Left lung (tissue), 1 donor: ENCODE measurements around a stretch of chr1.

GRCh38 chr1:212979204-212979846 is 29.0 kb downstream of the VASH2 start:
- PRO-cap = no peak

DNA sequence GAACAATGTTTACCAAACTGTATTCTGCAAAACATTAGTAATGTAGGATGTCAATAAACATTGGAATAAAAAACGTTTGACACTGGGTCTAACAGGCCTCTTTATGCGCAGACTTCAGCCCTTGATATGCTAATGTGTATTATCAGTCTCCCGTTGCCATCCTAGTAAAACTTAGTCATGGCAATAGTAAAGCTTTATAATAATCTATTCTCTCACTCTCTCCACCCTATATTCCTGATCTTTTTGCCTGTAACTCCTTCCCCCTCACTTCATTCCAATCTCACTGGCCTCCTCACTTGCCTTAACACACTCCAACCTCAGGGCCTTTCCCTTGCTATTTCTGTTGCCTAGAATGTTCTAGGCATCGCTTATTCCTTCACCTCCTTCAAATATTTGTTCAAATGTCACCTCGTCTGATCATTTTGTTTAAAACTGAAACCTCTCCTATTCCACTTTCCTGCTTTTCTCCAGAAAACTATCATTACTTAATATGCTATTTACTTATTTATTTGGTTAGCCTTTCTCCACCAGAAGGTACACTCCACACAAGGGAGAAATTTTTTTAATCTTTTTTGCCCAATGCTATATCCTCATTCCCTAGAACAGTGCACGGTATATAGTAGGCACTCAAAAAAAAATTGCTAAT is 10.0 kb downstream of the ANGEL2 start:
- PRO-cap = no peak

DNA sequence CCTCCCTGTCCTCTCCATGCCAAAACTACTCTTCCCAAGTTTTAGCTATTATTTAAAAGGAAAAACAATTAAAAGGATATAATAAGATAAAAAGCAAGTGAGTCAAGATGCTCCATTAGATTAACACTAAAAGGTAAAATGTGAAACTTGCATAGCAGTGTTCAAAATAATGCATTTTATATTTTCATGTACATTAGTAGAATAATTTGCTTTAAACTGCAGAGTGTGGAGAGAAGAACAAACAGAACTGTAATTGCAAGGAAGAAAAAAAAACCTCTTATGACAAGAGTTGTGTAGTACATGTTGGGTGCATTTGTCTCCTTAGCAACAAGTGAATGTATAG is 16.7 kb downstream of the PROX1 start:
- PRO-cap = no peak

DNA sequence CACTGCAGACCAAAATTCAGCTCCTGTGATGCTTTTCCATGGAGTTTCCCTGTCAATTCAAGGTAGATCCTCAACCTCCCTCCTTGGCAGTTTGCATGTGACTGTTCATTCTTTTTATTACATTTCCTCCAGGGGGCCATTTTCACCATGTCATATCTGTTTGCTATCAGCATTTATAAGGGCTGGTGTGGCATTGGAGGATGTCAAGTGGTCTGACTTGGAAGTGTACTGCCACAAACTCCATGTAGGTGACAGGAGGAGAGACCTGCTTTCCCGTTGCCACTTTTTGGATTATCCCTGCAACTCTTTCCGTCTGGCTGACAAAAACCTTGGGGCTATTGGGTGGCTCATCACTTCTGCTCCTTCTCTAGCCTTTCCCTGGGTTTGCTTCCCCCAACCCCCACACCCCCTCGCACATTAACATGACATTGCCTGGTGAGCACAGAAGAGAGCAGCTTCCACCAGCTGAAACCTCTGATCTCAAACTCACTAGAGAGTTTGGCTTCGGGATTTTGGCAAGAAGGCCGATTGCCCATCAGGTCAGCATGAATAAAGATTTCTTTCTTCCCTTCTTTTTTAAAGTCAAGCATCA is 39.1 kb downstream of the PROX1 start:
- PRO-cap = no peak

DNA sequence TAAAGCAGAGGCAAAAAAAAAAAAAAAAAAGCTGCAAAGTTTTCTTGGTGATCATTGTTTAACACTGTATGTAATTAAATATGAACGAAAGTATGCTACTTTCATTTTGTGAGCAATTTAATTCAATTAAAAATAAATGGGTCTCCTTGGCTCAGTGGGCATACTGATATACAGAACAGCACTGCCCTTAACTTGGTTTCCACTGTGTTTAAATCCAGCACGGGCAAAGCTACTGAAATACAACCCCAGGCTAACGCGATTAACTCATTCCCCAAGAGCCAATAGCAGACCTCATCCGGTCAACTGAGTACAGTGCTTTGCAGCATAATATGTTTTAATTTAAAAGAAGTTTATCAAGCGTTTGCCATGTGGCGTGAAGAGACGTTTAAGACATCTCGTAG is 118.5 kb downstream of the PROX1 start:
- PRO-cap = no peak

DNA sequence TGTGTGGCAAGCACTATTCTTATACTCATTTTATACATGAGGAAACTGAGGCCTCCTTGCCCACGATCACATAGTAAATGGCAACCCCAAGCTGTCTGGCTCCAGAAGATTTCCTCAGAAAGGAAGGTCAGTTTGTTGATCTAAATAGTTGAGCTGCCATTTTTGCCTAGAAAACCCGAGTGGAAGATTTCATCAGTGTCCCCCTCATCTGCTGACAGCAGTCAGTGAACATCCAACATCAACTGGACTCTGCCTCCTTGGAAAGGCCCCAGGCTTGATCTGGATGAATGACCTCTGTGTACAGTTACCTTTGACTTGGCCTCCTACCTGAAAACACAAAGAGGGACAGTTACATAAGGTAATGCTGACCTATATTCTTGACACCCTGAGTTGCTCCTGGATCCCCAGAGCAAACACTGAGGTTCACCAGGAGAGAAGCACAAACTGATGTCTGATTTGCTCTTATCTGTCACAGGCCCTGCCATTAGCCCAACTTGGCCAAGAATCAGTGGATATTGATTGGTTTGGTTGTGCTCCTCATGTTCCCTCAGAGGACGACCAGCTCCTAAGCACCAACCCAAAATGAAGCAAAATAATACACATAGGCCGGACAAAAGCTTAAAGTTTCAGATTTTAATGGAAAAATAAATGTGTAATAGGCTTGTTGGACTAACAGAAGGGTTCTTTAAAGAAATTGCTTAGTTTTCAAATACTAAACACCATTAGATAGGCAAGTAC is 139.0 kb downstream of the PROX1 start:
- PRO-cap = no peak

DNA sequence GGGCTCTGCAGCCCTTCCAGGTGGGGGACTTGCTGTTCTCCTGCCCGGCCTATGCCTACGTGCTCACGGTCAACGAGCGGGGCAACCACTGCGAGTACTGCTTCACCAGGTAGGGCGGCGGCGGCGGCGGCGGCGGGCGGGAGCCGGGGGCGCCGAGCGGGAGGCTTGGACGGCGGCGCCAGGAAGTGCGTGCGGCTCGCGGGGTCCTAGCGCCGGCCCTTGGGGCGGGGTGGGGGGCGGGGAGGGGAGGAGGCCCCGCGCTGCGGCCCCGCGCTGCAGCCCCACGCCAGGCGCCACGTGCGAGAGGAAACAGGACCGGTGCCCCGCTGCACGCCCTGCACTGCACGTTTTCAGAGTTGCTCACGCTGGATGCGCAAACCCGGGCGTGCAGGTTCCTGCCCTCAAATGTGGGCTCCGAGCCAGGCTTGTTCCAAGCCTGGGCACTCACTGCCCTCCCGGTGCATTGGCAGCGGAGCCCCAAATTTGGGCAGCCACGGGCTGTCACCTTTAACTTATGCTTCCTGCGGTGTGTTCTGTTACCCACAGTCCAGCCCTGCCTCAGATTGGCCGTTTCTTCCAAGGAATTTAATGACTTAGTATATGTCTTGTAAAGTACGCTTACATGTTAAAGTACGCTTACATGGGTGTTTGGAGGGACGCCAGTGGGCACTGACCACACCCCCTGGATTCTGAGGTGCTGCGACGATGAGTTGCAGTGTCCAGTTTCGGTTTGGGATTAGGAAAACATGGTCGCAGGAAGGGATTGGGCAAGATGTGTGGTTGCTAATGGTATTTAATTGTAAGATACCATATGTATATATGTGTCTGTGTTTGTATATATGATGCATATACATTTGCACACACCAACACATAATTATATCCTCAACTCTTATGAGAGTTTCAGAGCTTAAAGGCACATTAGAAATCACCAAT is 626 bp downstream of the SMYD2 start:
- PRO-cap = bidirectional peak, plus-strand start at position 289 of the sequence, minus-strand start at position 187 of the sequence; unidirectional peak, plus-strand start at position 722 of the sequence

GRCh38 chr1:214386683-214387170 is 105.8 kb downstream of the SMYD2 start:
- PRO-cap = no peak

DNA sequence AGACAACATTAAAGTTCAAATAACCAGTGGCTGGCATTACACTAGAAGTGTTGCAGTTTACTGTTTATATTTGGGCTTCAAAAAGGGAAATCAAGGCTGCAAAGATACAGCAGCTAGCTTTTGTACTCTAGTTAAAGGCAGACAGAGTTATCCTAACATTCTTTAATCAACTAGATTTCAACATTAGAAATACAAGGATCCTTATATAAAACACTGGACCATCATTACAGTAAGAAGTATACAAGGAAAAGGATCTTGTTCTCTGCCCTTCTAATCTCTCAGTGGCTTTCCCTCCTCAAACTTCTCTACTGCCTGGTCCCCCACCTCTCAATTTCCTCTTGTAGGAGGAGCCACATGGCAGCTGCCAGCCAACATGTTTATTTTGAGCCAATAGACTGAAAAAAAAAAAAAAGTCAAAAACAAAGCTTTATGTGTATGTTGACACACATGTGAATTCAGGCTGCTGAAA is 3.9 kb downstream of the PTPN14 start:
- PRO-cap = no peak

GRCh38 chr1:217137314-217138089 is 414.3 kb upstream of the ESRRG start:
- PRO-cap = no peak

- PRO-cap = no peak
These were observed 416.4 kb upstream of the ESRRG start for GRCh38 chr1:217139598-217140015.

DNA sequence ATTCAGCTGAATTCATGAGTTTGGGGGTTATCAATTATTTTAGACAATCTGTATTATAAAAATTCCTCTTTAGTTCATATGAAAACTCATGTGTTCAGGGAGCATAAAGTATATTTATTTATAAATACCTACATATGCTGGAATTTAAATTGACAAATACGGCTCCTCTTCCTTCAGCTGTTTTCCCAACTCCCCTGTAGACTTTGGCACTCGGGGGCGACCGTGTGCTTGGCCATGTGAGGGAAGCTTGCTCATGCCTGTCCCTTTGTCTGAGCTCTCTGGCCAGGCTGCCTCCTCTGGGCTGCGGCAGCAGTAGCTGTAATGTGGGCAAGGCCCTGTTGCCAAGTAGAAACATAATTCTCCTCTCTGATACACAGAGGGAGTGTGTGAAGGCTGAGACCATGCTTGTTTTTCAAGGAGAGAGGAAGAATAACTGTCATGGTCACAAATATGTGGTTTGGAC is 94.3 kb downstream of the TGFB2 start:
- PRO-cap = no peak

- PRO-cap = no peak
These were observed 101.8 kb downstream of the TGFB2 start for GRCh38 chr1:218446852-218447352.

GRCh38 chr1:219173256-219173584 is 458 bp upstream of the LYPLAL1 start:
- PRO-cap = no peak

DNA sequence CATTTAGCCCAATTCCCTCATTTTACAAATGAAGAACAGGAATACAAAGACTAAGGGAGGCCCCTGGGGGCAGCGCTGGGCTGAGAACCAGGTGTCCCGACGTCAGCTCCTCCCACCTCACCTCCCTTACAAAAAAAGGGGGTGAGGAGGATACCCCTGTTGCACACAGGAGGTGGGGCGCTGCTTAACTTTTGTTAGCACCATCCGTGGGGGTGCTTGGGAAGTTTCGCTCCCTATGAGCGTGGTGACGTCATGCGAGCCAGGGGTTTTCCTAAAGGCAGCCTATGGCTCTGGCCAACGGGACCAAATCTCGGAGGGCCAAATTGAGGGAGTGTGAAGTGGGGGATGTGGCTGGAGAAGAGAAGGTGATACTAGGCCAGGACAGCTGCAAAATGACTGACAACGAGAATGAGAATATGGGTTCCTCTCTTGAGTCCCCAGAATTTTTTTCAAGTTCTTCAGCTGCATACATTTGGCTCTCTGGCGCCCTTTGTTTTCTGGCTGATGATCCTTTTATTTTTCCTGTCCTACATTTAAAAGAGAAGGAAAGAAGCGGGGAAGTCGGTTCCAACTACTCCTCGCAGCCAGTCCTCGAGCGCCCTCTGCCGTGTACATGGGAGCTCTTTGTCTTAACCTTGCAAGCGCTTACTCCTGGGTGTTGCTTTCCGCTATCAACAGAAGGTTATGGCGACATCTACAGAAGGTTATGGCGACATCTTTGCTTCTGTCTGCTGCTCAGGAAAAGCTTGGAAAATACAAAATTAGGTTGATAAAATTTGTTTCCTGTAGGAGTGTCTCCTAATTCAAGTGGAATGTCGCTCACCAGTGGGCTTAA is 47.9 kb upstream of the ZC3H11B start:
- PRO-cap = no peak

- PRO-cap = no peak
These were observed 26.4 kb downstream of the EPRS1 start for GRCh38 chr1:220019858-220020251.

DNA sequence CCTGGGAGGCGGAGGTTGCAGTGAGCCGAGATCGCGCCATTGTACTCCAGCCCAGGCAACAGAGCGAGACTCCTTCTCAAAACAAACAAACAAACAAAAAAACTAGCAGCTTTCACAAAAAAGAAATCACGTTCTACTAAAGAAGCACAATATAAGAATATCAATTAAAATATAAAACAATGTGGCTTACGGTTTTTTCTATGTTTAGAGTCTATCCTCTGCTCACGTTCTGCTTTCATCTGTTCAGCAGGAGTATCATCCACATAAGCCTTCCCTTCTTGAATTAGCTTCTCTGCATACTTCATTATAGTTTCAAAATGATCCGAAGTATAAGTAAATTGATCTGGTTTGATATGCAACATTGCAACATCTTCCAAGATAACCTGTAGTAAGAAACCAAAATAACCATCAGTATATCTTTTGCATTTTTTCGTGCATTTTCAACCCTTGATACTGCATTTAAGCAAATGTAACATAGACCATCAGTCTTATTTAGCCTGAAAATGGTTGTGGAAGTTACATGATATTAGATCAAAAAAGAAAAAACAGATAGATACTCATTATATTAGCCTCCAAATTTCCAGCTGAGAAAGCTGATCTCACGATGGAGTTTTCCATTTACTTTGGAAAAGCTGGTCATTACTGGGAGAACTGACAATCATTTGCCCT is 22.1 kb downstream of the EPRS1 start:
- PRO-cap = no peak

DNA sequence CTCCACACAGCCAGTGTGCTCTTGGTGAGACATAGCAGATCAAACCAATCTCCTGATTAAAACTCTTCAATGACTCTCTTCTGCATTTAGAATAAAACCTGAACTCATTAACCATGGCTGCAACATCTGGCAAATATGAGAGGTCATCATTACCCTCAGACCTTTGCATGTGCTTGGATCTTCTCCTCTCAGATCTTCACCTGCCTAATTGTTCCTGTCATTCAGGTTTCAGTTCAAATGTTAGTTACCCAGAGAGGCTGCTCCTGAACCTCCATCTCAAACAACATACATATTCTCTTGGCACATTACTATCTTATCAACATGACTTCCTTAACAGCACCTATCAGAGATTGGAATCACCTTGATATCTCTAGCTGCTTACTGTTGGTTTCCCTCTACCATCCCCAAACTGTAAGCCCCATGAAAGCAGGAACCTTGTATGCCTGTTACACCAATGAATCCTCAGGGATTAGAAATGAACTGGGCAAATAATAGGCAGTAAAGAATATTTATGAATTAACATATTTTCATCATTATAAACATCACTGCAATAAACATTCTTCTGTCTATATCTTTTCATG is 65.6 kb downstream of the RAB3GAP2 start:
- PRO-cap = no peak

DNA sequence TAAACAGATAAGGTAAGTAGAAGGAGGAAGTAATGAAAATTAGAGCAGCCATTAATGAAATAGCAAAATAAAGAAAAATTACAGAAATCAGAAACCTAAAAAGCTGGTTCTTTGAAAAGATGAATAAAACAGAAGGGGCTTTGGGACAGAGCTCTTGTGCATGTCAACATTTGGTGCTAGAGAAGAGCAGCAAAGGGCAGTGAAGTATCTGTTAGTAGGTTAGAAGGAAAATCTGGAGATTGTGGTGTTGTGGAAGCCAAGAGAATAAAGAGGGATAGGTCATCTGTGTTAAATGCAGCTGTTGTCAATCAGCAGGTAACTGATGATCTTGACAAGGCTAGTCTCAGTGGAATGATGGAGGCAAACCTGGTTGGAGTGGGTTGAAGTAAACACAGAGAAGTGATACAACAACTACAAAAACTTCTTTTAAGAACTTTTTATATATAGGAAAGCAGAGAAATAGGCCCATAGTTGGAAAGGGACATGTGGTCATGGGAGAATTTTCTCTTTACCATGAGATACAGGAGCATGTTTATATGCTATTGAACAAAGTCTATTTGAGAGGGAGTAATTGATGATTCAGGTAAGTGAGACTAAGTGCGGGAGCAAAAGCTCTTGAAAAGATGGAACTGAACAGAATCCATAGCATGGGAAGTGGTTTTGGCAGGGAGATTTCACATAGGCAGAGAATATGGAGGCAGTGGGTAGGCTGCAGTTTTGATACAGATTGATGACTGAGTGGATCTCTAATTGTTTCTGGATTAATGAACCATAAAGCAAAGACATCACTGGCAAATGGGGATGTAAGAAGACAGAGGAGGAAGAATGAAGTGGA is 31.3 kb downstream of the MARK1 start:
- PRO-cap = no peak

DNA sequence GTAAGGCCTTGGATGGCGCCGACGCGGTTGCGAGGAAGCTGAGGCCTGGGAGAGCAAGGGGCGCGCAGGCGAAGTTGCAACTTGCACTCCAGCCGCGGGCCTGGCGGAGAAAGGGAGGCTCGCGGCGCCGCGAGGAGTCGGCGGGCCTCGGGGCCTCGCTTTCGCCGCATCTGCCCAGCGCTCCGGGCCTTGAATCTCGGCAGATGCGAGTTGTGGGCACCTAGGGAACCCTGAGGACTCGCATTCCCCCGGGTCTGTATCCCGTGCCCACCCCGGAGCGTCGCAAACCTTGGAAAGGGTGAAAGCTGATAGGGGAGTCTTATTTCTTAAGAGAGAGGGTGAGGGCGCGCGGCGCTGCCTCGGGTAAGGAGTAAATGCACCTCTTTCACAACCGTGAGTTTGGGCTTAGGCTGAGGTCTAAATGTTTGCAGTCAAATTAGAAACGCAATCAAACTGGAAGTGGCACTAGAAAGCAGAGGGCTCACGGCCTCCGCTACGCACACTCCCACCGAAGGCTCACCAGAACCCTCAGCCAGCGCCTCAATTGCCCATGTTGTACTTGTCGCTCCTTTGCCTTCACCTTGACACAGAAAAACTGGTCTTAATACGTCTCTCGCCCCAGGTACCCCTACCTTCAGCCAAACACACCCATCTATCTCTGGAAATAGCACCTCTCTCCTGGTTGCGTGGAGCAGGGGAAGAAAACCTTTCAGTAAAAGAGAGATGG is 1.9 kb upstream of the HLX start:
- PRO-cap = no peak